Heart (tissue), 3 donors: ENCODE data around the genes NAA20 and INSM1.

DNA sequence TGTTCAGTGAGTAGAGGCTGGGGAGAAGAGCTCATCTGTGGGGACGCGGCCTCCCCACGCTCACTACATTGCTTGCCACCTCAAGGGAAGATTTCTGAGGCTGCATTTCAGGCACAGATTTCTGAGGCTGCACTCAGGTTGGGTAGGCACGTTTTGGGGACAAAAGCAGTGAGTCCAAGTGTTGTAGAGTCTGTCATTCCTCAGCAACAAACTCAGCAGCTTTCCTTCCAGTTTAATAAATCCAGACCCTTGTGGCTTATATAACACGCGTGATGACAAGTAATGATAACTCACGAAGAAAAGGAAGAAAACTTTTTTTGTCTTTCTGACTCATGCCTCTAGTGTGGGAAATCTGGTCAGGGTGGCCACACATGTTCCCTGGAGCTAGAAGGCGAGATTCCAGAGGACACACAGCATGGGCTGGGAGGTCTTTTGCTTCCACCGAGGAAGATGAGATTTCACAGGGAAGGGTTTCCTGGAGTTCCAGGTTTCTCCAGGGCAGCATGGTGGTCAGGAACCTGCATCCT lies 41.9 kb downstream of the SLC24A3 start:
- RAMPAGE, long total RNA, 2 experiments = no peak in any of the 2 experiments

GRCh38 chr20:19928098-19929003 lies 88.8 kb upstream of the NAA20 start:
- RAMPAGE, long total RNA, 2 experiments = no peak in any of the 2 experiments

- RAMPAGE, long total RNA, 2 experiments = start-site peak on the plus strand in 1 of 2 experiments, at chr20:19935114-19935120 at its widest, 76 reads per replicate
These were observed 82.2 kb upstream of the NAA20 start for GRCh38 chr20:19934699-19935629.

- RAMPAGE, long total RNA, 2 experiments = no peak in any of the 2 experiments
These were observed 76.2 kb upstream of the NAA20 start for GRCh38 chr20:19940607-19941730.

- RAMPAGE, long total RNA, 2 experiments = no peak in any of the 2 experiments
These were observed 40.9 kb upstream of the NAA20 start for GRCh38 chr20:19976330-19976514.

DNA sequence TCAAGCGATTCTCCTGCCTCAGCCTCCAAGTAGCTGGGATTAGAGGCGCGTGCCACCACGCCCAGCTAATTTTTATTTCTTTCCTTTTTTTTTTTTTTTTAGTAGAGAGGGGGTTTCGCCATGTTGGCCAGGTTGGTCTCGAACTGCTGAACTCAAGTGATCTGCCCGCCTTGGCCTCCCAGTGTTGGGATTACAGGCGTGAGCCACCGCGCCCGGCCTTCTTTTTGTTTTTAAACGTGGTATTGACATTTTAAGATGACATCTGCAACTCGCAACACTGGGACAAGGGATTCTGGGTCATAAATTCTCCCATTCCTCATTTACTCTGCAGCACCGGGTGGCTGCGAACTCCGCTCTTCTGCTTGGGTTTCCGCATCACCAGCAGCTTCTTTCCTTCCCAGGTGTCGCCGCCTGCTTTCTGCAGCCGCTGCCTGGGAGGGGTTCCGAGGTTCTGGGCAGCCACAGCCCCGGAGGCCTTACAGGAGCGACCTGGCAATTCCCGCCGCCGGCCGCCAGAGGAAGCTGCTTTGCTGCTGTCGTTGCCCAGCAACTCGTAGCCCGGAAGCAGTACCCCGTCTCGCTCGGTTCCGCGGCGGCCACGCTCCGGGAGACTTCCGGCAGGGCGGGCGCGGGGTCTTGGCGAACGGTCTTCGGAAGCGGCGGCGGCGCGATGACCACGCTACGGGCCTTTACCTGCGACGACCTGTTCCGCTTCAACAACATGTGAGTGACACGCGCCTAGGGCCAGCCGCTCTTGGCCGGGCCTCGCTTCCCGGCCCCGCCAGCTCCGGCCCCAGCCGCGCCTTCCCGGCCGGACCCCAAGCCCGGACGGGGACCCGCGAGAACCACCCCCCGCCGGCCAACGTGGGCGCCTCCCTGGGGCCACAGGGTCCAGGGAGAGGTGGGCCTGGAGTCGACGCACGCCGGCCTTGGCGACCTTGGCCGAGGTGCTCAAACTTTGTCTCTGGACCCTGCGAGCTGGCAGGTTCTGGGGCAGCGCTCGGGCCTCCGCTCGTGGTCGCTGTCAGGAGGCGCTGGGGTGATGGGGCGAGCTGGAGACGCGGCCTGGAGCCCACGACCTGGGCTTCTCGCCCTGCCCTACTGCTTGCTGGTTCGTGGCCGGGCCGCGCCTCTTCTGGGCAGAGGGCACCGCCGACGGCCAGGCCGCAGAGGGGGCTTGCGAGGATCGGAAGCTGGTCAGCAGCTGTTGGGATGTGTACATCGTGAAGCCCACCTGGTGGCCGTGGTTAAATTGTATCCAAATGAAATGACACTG lies at the start of gene NAA20:
NAA20 (plus strand) TSS at position 636 of the 1,276 bp plus-strand sequence.
- RAMPAGE, long total RNA, 2 experiments = start-site peak on the plus strand in 2 of 2 experiments, centred at positions 614 to 616 of the sequence, 475 to 1,942 reads per replicate

DNA sequence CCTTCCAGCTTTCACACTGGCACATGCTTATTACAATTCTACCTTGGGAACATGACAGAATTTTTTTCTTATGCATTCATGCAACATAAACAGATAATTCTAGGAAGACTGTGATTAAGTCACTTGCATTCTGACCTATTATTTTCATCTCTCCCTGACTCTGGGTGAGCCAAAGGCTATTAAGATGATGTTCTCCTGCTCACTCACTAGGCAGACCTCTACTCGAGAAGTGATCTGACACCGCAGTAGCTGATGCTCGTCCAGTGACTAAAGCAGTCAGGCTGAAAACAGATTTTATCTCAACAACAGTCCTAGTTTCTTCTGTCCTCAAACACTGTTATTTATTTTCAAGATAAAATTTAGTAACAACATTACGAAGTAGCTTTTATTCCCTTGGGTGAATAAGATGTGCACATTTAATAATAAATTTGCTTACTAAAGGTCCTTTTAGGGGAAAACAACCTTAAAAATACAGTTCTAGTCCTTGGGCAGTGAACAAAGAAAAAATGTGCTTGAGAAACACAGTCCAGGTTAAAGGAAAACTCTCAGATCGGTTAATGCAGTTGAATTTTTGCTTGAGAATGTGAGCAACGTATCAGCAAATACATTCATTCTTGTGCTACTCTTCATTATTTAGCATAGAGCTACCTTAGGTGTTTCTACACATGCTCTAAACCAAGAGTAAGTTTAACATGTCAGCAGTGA lies 17.5 kb downstream of the NAA20 start:
- RAMPAGE, long total RNA, 2 experiments = no peak in any of the 2 experiments

DNA sequence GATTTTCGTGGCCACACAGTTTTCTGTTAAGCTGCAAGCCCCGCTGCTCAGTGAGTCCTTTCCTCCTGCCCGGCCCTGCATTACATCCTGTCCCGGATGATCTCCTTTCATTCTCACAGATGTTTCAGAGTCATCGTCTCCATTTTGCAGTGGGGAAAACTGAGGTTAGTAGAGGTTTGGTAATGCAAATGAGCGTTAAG lies 155.5 kb downstream of the CFAP61 start:
- RAMPAGE, long total RNA, 2 experiments = no peak in any of the 2 experiments

DNA sequence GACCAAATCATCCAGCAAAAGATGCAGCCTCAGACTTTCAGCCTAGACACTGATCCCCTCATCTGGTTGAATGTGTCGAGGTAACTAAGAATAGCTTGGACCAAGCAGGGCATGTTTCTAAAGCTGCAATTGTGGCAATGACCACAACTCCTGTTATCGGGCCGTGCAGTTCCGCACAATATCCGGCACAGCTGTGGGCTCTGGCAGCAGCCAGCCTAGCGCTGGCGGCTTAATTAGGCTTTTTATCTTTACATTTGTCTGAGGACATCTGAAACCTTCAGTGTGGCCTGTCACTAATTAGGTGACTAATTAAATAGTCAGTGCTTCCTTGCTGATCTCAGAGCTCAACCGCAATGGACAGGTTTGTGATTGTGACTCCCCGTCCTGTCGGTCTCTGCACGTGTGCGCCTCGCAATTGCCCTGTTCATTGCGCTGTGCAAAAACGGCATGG lies 134.9 kb upstream of the INSM1 start:
- RAMPAGE, long total RNA, 2 experiments = no peak in any of the 2 experiments

- RAMPAGE, long total RNA, 2 experiments = no peak in any of the 2 experiments
These were observed 3.8 kb upstream of the INSM1 start for GRCh38 chr20:20363764-20364779.

- RAMPAGE, long total RNA, 2 experiments = no peak in any of the 2 experiments
These were observed at the start of gene INSM1 for GRCh38 chr20:20367154-20368164. Gene INSM1 (plus strand): TSS chr20:20368104.

DNA sequence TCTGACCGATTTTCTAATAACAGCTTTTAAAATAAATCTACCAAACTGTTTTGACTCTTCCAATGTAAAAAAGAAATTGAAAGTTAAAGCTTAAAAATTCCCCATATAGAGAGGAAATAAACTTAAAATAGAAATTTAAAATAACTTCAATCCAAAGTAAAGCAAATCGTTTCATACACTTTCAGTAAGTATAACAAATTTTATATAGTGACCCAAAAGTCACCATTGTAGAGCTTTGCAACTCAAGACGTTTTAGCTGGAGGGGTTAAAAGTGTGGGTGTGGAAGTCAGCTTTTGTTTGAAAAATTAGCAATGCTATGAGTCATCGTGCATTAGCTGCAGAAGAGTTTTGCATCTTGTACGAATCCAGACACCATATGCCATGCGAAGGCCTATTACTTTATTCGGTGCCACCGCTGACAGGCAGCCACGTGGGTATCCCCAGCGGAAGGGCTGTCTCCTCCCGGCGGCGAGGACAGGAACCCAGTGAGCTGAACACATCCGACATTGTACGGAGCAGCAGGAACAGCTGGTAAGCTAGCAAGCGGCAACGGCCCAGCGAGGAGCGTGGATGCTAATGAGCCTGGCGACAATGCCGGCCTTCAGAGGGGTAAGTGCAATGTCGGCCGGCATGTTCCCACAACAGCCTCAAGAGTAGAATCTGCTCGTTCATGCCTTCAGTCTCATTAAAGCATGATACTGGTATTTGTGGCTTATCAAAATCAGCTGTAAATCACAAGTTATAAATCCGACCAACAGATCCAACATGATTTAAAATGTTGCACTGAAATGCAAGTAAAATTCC lies 84.4 kb downstream of the INSM1 start:
- RAMPAGE, long total RNA, 2 experiments = no peak in any of the 2 experiments

GRCh38 chr20:20472341-20473034 lies 104.6 kb downstream of the INSM1 start:
- RAMPAGE, long total RNA, 2 experiments = no peak in any of the 2 experiments

GRCh38 chr20:20711884-20712339 lies 532 bp downstream of the RALGAPA2 start:
- RAMPAGE, long total RNA, 2 experiments = no peak in any of the 2 experiments

DNA sequence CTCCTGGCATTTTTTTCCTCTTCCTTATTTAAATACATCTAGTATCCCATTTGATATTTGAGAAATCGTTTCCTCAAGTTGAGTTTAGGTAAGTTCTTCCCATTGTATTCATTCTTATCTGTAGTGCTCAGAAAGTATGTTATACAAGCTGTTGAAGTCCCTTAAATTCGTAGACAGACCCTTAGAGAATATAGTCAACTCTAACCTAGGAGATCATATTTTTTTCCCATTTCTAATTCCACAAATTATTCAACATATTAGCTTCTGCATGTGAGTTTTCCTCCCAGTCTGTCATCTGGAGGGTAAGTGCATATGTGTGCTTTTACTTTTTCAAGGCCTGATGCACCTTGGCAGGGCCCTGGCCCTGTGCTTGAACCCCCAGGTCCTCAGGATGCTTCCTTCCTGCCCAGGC lies 37.4 kb downstream of the NKX2-4 start:
- RAMPAGE, long total RNA, 2 experiments = no peak in any of the 2 experiments

DNA sequence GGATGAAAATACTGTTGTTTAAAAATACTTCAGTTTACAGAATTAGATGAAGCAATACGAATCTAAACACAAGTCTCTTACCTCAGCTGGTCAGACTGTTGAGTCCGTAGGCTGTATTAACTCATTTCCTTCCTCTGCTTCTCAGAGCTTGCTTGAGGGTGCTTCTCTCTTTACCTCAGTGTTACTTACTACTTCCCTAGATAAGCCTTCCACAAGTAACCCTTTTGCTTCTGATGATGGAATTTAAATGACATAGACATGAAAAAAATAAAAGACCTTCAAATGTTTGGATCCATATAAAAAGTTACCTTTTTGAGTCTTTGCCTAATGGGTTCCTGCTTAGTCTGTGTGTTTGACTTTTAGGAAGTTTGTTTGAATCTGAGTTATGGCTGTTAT lies 35.9 kb downstream of the NKX2-4 start:
- RAMPAGE, long total RNA, 2 experiments = no peak in any of the 2 experiments

- RAMPAGE, long total RNA, 2 experiments = no peak in any of the 2 experiments
These were observed 20.8 kb downstream of the NKX2-4 start for GRCh38 chr20:21376444-21376931.

DNA sequence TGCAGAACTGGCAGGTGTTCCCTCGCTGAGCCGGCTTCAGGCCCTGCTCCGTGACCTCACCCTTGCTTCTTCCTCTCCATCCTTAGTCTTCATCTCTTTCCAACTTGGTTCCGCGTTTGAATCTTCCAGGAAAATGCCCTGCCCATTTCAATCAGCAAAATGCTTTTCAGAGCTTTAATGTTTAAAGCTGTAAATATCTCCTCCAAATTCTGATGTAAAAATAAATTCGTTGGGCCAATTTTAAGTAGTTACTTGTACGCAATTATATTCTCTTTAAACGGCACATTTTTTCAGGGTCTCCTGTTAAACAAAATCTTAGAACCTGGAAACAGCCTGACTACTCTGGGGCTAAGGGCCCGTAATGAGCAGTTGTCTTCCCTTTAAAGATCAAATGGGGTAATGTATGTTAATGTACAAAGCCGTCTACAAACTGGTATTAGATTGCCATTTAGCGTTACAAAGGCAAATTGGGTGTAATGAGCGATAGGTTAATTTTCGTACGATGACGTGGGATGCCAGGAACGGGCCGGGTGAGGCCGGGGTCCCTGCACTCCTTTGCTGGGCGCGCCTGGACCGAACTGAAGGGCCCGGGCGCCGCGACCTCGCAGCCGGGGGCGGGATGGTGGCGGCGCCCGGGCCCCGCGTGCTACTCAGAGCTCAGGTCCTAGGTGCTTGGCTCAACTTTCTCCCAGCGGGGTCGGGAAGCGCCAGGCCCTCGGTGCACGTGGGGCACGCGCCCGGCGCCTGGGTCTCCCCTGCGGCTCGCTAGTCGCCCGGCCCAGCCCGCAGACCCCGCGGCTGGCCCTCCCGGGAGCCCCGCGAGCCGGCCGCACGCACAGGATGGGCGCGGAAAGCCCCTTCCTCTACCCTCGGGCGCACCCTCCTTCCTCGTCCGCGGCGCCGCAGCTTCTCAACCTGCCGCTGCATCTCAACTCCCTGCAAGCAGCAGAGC lies 6.1 kb downstream of the NKX2-4 start:
- RAMPAGE, long total RNA, 2 experiments = no peak in any of the 2 experiments

GRCh38 chr20:21521191-21522237 lies 7.7 kb upstream of the NKX2-2 start:
- RAMPAGE, long total RNA, 2 experiments = no peak in any of the 2 experiments

DNA sequence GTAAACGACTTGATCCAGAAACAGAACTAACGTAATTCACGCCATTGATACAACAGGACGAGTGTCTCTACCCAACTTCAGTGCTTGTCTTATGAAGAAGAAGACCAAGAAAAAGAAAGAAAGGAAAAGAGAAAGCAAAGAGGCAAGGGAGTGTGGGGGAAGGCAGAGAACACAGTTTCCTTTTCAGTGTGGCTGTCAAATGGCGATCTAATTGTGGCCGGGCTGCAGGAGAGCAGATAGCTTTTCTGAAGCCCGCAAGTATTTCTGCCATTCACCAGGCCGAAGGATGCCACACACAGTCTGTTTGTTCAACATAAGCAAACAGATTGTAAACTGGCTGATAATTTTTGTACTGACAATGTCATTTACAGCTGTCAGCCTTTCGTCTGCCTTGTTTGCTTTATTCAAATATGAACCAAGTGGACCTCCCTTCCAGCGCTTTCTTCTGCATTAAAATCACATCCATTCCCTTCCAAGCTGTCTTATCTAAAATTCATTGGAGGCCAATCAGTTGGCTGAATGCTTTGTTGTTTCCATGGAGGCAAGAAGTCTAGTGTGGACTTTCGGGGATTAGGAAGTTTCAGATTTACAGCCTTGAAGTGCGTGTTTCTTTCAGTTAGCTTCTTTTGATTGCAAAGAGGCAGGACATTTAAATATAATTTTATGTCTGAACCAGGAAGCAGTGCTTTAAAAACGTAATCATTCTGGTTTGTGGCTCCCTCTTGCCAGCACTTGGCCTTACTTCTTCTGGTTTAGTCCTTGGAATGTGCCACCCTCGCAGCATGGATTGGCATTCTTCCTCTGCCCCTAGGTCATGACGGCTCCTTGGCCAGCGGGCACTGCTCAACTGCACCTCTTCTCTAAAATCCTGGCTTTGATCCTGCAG lies 180.4 kb downstream of the FOXA2 start:
- RAMPAGE, long total RNA, 2 experiments = no peak in any of the 2 experiments